AG08470 (cell line): Measurements from ENCODE around the genes NUDT9 and ABCG2.

DNA sequence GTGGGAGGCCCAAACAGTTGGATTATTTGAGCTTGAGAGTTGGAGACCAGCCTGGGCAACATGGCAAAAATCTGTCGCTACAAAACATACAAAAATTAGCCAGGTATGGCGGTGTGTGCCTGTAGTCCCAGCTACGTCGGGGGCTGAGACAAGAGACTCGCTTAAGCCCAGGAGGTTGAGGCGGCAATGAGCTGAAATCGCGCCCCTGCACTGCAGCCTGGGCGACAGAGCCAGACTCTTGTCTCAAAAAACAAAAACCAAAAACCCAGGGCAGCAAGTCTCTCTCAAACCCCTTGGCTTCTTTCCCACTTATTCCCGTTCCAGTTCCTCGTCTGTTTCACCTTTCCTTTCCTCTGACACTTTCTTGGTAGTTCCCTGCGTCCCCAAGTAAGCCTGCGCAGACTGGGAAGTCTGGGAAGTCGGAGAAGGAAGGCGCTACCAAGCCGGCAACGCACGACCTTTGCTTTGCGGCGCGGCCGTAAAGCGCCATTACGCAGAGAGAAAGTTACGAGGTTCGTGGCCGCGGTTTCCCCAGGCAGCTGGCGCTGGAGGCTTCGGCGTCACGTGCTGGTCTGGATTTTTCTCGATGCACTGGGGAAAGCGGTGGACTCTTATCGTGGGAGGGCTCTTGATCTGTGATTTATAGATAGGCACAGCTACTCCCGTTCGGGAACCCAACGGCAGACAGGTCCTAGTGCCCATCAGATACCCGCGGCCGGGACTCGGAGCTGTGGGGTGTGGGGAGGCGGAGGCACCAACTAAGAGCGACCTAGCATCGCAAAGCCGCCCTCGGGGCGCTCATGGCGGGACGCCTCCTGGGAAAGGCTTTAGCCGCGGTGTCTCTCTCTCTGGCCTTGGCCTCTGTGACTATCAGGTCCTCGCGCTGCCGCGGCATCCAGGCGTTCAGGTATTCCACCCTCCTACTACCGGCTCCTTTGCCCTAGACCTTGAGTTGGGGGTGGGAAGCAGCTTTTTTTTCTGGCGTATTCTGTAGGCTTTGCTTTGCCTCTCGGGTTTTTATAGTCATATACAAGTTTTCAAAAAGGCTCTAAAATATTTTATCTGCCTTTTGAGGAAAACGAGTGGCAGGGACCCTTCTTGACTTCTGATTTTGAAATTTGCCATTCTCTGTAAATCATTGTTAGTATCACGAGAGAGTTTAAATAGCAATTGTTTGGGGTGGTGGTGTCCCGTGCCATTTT is at the start of gene NUDT9:
NUDT9 (plus strand) TSS at position 468 of the 1,202 bp plus-strand sequence.
- RRBS = no CpG with 5 or more reads among the region's 63 CpGs

- RRBS = no CpG with 5 or more reads among the region's 5 CpGs
These were observed 7.5 kb downstream of the SPARCL1 start for GRCh38 chr4:87521260-87522459.

- RRBS = no CpG with 5 or more reads among the region's 5 CpGs
These were observed 2.7 kb downstream of the SPARCL1 start for GRCh38 chr4:87526415-87526876.

DNA sequence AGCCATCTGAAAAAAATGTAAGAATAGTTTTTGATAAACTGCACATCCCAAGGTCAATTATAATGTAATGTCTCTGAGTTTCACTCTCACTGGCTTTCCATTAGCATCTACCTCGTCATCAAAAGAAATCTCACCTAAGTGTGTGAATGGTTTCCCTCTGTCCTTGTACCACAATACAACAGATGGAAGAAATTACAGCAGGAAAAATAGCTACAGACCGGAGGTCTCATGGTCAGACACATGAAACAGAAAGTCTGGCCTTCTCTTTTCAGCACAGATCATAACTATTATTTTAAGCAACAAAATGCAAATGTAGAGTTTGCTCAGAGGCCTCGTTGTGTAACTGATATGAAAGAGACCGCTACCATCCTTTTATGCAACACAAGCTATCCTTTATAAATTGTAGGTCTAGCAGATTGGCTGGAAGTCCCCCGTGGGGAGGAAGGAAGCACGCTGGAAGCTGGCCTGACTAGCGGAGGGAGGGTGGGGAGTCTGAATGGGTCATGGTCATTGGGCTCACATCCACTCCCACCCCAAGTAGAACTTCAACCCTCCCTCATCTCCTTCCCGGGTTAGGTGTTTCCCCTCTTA is 27.6 kb downstream of the DMP1 start:
- RRBS = no CpG with 5 or more reads among the region's 8 CpGs

GRCh38 chr4:87679662-87680255 is 29.7 kb downstream of the DMP1 start:
- RRBS = no CpG with 5 or more reads among the region's 9 CpGs

DNA sequence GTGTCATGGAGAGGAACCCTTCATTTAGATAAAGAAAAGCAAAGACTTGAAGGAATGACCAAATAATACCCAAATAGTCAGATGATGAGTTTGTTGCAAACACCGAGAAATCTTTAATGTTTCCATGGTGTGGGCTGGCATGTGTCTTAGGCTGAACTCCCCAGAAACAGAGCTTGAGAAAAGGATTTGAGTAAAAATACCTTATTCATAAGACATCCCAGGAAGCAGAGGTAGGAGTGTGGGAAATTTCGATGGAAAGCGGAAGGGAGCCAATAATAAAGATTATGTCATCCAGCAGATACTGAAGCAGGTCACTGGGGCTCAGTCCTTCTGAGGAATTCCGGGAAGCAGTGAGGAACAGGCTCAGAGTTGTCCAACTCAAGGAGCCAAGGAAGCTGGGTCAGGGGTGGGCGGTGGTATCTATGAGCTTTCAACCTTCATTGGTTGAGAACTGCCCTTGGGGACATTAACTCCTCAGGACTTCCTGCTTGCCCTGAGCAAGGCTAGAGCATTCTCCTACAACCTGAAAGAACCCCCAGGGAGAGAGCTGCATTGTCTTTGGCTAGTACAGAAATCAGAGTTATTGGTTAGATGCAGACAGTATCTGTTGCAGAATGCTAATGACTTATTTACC is 68.1 kb downstream of the DMP1 start:
- RRBS = no CpG with 5 or more reads among the region's 5 CpGs

DNA sequence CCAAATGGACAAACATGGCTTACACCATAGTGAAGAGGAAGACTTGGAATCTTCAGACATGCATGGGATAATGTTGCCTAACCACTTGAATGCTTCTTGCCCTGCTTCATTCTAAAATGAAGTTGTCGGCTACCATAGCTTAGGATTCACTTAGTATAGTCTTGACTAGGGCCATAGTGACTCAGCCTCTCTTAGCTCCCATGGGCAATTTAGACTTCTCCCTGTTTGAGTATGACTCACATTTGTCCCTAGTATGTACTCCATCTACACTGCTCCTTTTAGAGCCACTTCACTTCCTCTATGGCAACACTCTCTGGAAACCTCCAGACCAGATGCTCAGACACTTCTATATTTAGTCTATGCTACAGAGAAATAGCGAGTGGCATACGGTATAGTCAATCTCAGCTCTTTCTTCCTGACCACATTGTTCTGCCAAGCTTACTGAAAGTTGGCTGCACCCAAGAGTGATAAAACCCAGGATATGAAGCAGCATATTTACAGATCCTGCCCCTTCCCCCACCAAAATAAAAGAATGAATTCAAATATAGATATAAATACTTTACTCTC is 11.2 kb downstream of the MEPE start:
- RRBS = no CpG with 5 or more reads among the region's 3 CpGs

- RRBS = no CpG with 5 or more reads among the region's 2 CpGs
These were observed 20.1 kb downstream of the PKD2 start for GRCh38 chr4:88027461-88028016.

- RRBS = no CpG with 5 or more reads among the region's 8 CpGs
These were observed 39.3 kb downstream of the PKD2 start for GRCh38 chr4:88046372-88047424.

GRCh38 chr4:88110791-88111219 is 47.6 kb downstream of the ABCG2 start:
- RRBS = no CpG with 5 or more reads among the region's 2 CpGs

- RRBS = 4% methylated on average over 32 of the region's 90 CpGs
These were observed at the start of gene ABCG2 for GRCh38 chr4:88158289-88159459. ABCG2 (minus strand) TSS chr4:88158639.

- RRBS = no CpG with 5 or more reads among the region's 1 CpG
These were observed 13.3 kb upstream of the PPM1K start for GRCh38 chr4:88297700-88298045.

DNA sequence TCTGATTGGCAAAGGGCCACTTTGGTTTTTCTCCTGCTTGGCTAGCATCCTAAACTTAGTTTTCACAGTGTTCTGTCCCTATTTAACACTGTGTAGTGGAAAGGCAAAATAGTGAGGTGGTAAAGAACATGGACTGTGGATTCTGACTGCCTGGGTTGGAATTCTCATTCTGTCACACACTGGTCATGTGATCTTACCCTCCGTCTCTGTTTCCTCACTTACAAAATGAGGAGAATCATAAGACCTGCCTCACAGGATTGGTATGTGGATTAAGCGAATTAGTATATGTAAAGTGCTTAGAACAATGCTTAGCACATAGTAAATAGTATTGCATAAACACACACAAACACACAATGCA is 23.5 kb downstream of the TIGD2 start:
- RRBS = no CpG with 5 or more reads among the region's 2 CpGs

- RRBS = no CpG with 5 or more reads among the region's 2 CpGs
These were observed 86.4 kb downstream of the GPRIN3 start for GRCh38 chr4:89221156-89221602.

- RRBS = no CpG with 5 or more reads among the region's 5 CpGs
These were observed 24.1 kb upstream of the GPRIN3 start for GRCh38 chr4:89331551-89332157.

- RRBS = no CpG with 5 or more reads among the region's 3 CpGs
These were observed 104.0 kb upstream of the GPRIN3 start for GRCh38 chr4:89411557-89412047.

GRCh38 chr4:89742872-89743695 is 93.9 kb downstream of the SNCA start:
- RRBS = no CpG with 5 or more reads among the region's 3 CpGs

- RRBS = no CpG with 5 or more reads among the region's 8 CpGs
These were observed 107.8 kb downstream of the CCSER1 start for GRCh38 chr4:90234846-90235451.

DNA sequence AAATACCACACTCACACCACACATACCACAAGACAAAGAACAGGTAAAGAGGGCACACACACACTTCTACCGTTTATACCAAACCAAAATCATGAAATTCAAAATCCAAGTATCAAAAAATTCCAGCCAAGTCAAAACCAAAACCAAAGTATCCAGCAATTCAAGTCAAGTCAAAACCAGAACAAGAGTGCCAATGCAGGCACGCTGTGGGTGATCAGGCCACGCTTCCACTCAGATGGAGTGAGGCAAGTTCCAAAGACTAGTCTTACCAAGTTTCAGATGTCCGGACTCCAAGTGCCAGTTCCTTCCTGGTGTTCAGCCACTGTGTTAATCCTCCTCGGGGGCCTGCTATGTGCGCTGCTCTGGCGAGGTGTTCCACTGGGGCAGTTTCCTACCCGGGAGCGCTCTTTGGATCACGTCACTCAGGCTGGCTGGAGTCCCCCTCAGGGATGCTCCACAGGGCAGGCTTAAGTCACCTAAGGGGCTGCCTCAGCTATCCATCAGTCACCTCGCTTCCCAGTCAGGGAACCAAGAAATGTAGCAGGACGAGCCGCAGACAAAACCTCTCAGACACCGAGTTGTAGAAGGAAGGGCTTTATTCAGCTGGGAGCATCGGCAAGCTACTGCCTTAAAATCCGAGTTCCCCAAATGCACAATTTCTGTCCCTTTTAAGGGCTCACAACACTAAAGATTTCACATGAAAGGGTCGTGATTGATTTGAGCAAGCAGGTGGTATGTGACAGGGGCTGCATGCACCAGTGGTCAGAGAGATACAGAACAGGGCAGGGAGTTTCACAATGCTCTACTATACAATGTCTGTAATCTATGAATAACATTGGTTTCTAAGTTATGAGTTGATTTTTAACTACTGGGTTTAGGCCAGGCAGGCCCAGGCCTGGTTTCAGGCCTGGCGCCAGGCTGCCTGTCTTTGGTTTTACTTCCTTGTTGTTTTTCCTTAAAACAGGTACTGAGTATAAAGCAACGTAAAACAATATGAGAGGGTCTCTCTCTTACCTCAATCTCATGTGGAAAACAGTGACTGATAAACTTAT is 945.0 kb upstream of the GRID2 start:
- RRBS = no CpG with 5 or more reads among the region's 19 CpGs

DNA sequence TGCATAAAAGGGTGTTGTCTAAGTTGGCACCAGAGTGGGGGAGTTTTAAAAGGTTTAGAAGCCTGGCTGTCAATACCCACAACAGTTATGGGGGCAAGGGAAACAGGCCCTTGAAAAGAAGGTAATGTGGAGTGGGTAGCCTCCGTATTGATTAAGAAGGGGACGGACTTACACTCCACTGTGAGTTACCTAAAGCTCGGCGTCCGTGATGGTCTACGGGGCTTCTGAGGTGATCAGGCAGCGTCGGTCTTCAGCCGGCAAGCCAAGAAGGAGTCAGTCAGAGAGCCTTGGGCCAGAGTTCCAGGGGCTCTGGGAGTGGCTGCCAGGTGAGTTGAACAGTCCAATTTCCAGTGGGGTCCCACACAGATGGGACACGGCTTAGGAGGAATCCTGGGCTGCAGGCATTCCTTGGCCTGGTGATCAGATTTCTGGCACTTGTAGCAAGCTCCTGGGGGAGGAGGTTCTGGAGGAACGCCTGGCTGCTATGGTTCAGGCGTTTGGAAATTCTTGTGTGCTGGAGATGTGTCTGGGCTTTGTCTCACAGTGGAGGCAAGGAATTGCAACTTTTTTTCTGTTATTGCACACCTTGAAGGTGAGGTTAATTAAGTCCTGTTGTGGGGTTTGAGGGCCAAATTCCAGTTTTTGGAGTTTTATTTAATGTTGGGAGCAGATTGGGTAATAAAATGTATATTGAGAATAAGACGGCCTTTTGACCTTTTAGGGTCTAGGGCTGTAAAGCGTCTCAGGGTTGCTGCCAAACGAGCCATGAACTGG is 29.1 kb upstream of the GRID2 start:
- RRBS = no CpG with 5 or more reads among the region's 15 CpGs